NALM6 (cell line): ENCODE results near the genes SDC1 and RHOB.

DNA sequence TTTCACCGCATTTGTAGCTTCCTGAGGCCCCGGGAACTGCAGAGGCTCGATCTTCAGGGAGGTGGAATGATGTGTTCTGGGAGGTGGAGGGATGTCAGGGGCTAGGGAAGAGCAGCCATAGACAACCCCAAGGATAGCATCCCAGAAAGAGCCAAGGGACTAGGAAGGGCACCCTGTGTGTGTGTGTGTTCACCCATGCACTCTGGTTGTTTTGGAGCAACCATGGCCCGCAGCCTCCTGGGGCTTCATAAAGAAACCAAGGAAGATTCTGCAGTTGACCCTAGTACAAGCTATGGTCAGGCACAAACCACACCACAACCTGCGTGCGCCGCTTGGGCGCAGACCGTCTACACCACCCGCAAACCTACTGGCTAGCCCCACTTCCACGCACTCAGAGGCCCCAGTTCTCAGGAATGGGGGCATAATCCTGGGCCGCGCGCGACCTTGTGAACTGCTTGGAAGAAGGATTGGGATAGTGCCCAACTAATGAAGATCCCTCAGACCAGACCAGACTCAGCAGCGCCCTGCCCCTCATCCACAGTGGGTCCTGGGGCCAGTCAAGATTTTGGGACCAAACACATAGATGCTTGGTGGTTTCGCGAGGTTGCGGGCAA is 8.7 kb downstream of the OSR1 start:
- PRO-cap: no peak

DNA sequence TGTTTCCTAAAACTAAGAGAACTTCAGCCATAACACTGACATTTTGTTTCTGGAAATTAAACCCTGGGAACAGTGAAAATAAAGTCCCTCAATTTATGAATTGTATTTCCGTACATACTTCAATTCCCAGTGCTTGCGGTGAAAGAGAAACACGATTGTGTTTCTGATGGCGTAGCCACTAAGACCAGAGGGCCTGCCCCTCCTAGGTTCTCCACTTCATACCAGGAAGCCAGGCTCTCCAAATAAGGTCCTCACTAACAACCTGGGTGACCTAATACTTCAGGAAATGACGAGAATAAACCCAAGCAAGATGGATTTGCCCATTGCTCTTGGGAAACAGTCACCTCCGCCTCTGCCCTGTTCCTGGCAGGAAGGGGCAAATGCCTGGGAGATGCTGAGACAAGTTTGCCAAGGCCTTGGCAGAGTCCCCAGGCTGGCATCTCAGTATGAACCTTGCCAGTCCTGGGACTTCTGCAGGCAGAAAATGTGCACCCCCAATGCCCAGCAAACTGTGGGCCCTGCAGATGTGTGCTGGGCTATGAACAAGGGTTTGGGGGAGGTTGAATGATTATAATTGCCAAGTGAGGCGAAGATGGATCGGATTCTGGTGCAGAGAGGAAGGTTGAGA is 41.7 kb downstream of the TTC32 start:
- PRO-cap: no peak

DNA sequence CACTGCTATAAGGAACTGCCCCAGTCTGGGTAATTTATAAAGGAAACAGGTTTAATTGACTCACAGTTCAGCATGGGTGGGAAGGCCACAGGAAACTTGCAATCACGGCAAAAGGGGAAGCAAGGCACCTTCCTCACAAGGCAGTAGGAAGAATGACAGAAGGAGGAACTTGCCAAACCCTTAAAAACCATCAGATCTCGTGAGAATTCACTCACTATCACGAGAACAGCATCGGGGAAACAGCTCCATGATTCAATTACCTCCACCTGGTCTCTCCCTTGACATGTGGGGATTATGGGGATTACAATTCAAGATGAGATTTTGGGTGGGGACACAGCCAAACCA is 9.8 kb downstream of the TTC32 start:
- PRO-cap: no peak

DNA sequence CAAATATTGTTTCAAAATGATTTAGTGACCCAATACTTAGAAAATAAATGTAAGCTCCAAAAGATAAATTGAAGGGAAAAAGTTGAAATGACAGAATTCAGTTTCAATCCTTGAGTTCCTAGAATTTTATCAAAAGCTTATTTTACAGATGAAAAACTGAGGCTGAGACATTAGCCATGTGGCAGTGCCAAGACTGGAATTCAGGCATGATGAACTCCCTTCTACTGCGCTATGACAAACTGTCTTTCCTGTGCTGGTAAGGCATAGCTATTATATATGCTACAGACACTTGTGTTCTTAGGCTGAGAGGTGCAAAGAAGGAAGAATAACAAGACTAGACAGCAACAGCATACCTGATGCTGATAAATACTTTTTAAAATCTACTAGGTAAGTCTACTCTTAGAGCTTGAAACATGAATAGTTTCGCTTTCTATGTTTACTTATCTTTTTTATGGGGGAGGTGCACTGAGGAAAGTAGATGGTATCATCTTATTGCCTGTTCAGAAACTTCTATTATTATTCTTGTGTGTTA is 1.9 kb downstream of the TTC32 start:
- PRO-cap: no peak

- PRO-cap: no peak
Measured at GRCh38 chr2:19900406-19900791, 1.4 kb downstream of the TTC32 start.

GRCh38 chr2:20038564-20039017 is 12.8 kb downstream of the LAPTM4A start:
- PRO-cap: no peak

DNA sequence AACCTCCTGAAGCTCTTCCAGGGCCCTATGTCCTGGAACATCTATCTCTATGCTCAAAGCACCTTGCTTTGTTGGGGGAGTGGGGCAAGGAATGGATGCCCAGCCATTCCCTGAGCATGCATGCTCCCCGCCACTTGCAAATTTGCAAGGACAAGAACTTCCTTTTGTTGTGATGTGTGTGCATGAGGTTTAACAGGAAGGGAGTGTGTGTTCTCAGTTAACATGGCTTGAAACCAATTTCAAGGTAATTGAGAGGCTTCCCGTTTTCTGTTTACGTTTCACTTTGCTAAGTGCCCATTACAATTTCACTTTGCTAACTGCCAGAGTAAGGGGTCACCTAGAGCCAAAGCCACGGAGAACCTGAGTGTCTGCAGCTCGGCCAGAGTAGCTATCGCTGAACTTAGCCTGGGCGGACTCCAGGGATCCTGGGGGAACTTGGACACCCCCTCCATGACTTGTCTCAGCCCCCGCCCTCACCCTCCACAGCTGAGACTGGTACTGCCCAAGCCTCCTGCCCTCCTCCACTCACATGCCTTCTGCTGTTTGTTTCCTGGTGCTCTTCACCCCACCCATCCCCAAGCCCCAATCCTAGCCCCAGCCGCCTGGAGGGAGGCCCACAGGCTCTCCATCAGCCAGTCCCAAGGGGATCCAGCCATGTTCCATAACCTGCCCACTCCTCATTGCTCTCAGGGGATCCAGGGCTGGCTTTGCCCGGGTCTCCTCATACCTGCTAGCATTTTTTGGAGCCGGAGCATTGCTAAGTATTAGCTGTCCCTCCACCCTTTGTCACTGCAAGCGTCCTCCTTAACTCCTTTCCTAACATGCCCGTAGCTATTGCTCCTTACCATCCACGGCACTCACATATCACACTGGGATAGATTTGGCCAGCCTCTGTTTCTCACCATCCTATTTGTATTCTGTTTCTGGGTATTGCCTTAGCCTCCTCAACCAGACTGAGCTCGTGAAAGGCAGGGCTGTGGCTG is 53.7 kb upstream of the LAPTM4A start:
- PRO-cap: no peak

- PRO-cap: bidirectional peak, plus-strand start at chr2:20224018, minus-strand start at chr2:20223922
Measured at GRCh38 chr2:20223806-20224172, 1.1 kb downstream of the SDC1 start.

GRCh38 chr2:20224527-20224956 is 388 bp downstream of the SDC1 start:
- PRO-cap: bidirectional peak, plus-strand start at chr2:20224614, minus-strand start at chr2:20224311

DNA sequence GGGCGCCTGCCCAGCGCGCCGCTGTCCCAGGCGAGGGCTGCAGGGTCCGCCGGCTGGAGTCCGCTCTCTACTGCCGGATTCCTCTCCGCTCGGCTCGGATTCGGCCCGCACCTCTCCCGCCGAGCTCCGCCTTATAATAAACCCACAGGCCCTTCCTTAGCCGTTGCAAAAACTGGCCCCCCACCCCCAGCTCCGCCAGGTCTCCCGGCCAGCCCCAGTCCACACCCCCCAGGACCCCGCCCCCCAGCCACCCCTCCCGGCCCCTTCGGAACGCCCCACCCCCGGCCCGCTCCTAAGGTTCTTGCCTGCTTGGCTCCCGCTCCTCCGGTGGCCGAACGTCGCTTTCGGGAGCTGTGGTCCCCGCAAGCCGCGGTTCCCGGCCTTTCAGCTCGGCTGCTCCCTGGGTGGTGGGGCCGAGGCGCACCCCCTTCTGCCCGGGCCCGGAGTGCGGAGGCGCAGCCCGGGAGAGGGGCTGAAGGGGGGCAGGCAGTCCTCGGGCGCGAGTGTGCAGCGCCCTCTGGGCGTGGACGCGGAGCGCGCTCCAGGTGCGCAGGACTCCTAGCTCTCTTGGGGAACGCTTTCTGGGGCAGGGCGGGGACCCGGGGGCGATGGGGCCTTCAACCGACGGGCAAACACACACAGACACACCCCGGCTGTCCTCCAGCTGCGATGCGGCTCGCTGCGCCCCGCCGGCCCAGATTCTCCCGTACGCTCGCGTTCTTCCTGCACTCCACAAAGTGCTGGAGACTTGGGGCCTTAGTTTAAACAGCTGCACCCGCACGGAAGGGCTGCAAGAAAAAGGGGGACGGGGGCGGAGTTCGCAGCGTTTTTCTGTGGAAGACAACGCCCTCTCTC is at the start of gene SDC1:
SDC1 (minus strand) TSS at position 174 of the 855 bp plus-strand sequence.
- PRO-cap: bidirectional peak, plus-strand start at position 321 of the sequence, minus-strand start at position 138 of the sequence; bidirectional peak, plus-strand start at position 697 of the sequence, minus-strand start at position 519 of the sequence

DNA sequence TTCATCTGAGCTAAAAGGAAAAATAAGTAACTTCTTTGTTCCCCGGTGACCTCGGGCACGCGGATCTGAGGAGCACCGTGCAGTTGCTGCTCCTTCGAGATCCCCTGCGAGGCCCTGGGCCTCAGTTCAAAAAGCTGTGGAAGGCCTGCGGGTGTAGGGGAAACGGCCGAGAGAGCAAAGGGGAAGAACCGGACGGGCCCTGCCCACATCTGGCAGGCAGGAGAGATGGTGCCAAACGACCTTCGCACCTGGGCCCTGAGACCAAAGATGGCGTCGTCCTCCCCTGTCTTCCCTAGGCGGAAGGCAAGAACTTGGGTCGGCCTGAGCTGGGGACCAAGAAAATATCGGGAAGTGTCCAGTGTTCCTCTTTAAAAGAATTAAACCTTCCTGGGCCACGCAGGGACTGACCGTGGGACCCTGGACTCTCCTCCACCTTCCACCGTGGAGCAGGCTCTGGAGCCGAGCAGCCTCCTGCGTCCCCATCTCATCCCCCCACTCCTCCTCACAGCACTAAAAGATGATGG is 944 bp upstream of the SDC1 start:
- PRO-cap: bidirectional peak, plus-strand start at position 124 of the sequence, minus-strand start at position 116 of the sequence

- PRO-cap: no peak
Measured at GRCh38 chr2:20288840-20289793, 61.5 kb downstream of the PUM2 start.

- PRO-cap: no peak
Measured at GRCh38 chr2:20318348-20318782, 32.3 kb downstream of the PUM2 start.

DNA sequence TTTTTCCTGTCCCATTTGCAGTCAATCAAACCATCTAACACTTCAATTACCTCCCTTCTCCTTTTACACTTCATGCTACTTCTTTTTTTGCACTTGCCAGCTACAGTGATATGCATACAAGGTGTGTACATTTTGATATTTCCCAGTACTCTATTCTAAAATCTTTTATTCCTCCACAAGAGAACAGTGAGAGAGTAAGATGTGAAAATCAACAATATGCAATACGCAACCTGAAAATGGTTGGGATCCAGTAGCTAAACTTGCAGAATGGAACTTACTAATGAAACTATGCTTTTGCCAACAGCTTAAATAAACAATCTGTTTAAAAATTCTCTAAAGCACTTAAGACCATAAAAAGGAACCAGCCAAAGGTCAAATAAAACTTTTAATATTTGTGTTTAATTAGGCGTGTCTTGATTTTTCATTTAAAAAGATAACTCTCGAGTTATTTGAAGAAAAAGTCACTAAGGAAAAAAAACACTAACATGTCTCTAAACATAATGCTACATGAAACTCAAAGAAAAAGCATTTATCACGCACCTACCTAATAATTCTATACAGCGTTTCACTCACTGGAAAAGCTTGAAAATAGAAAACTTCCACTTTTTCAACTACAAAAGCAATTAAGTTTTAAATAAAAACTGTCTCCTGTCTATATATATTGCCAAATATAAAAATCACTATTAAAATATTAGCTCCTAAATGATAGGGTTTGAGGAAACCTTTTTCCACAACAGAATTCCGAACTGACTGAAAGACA is 3.5 kb downstream of the PUM2 start:
- PRO-cap: no peak

GRCh38 chr2:20431856-20432139 is 15.1 kb upstream of the RHOB start:
- PRO-cap: no peak

DNA sequence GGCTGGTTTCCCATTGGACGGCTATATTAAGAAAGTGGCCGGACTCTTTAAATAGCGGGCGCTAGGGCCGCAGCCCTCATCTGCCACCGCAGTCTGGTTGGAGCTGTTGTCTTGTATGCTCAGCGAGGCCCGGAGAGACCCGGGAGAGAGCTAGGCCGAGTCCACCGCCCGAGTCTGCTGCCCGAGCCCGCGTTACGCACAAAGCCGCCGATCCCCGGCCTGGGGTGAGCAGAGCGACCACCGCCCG is at the start of gene RHOB:
RHOB (plus strand) TSS at position 79 of the 247 bp plus-strand sequence.
- PRO-cap: bidirectional peak, plus-strand start at position 79 of the sequence, minus-strand start outside the sequence

DNA sequence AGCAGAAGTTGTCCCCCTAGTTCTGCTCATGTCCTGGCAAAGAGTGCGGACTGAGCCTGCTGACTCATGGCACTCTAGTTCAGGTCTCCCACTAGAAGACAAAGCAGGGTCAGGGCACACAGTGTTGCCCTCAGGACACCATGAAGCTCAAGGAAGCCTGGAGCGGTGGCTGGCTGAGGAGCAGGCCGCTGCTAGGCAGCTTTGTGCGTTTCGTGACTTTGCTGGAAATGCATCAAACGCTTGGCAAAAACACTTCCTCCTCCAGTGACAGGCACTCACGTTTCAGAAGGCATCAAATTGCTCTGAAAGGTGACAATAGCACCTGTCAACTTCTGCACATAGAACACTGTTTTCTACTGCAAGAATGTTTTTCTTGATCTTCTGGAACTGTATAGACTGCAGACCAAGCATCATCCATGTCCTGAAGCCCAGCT is 49.7 kb downstream of the RHOB start:
- PRO-cap: no peak

- PRO-cap: no peak
Measured at GRCh38 chr2:20514903-20515373, 68.1 kb downstream of the RHOB start.

DNA sequence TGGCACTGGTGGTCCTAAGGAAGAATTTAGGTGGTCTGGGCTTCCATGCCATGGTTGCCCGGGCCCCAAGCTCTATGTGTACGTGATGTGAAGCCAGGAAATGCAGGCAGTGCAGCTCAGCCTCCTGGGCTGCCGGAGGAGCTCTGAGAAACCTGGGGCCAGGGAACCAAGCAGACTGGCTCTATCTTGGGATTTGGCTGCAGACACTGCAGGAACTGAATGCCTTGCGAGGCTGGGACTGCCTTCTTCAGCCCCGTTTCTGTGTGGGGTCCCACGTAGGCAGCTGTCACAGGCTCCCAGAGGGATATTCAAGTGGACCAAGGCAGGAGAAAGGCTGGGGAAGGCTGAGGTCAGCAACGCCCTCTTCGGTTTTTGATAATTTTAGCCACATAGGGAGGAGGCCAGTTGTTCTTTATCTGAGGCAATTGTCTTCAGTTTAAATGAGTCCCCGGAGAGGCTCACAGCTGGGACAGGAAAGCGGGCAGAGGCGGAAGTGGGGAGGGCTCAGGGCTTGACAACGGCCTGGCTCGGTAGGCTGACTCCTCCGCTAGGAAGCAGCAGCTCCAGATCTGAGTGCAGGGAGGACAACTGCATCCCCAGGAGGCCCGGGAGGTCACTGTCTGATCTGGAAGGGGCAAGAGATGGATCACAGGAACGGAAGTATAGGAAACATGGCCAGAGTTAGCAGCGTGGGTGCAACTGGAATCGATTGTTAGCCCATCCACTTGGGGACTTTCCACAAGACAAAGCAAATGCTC is 77.8 kb downstream of the RHOB start:
- PRO-cap: bidirectional peak, plus-strand start at position 514 of the sequence, minus-strand start at position 433 of the sequence

DNA sequence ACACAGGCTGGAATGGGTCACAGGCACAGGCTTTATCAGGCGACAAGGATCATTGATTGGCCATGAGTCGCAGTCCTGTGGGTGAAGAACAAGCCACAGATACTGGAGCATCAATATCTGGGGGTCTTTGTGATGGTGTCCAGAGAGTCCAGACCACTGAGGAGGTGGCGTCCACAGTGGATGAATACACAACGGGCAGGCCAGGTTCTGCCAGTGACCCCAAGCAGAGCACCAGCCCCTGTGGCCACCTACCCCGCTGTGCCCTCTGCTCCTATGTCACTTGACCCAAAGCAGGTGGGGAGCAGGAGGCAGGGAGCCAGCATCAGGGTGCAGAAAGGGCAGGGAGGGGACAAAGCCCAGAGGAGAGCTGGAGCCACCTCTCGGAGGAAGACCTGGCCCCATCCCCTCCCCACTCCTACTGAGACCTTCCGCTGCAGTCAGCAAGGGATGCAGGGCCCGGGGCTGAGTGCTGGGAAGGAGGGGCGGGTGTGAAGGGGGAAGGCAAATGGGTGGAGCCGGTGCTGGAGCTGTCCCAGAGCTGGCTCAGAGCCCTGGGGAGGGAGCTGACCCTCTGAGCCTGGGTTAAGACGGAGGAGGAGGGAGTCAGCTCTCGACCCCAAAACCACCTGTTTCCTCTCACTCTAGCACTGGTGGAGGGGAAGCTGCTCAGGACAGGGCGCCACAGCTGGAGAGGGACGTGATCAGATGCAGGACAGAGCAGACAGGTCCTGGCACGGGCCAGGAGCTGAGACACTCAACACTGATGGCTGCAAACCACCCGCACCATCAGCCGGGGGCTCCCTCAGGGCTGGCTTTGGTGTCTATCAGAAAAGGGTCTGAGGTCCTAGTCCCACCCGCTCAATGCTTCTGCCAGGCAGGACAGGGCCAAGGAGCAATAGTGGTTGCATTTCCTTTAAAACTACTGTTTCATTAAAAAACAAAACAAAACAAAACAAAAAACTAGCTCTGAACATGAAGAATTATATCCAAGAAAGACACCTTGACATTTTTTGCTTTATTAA is 33.8 kb downstream of the HS1BP3 start:
- PRO-cap: no peak